Mesothelial cell of epicardium (in vitro differentiated cells): ENCODE measurements around a stretch of chr22.

DNA sequence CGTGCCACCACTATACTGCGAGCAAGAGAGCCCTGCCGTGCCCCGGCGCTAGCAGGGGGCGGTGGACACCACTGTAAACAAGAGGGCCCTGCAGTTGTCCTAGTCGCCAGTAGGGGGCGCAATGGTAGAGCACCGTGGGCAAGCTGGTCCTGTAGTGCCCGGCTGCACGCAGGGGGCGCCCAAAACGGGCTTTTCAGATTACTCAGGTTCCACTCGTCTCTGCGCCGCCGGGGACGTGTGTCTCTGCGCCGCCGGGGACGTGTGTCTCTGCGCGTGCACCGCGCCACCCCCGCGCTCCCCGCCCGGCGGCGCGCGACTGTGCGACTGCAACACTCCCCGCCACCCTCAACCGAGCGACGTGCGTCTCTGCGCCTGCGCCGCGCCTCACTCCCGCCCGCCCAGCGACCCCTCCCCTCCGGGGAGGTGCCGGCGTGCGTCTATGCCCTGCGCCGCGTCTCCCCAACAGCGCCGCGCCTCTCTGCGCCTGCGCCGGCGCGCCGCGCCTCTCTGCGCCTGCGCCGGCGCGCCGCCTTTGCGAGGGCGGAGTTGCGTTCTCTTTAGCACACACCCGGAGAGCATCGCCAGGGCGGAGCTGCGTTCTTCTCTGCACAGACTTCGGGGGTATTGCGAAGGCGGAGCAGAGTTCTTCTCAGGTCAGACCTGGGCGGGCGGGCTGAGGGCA is 23.4 kb upstream of the RABL2B start:
- PRO-cap, result unidirectional peak, minus-strand start at position 350 of the sequence